Right ventricle myocardium (tissue), 1 donor: ENCODE measurements around a stretch of chr1.

- PRO-cap, 2 experiments, result no peak in any of the 2 experiments
Observed at GRCh38 chr1:228900032-228900695, 164.9 kb downstream of the RHOU start.

DNA sequence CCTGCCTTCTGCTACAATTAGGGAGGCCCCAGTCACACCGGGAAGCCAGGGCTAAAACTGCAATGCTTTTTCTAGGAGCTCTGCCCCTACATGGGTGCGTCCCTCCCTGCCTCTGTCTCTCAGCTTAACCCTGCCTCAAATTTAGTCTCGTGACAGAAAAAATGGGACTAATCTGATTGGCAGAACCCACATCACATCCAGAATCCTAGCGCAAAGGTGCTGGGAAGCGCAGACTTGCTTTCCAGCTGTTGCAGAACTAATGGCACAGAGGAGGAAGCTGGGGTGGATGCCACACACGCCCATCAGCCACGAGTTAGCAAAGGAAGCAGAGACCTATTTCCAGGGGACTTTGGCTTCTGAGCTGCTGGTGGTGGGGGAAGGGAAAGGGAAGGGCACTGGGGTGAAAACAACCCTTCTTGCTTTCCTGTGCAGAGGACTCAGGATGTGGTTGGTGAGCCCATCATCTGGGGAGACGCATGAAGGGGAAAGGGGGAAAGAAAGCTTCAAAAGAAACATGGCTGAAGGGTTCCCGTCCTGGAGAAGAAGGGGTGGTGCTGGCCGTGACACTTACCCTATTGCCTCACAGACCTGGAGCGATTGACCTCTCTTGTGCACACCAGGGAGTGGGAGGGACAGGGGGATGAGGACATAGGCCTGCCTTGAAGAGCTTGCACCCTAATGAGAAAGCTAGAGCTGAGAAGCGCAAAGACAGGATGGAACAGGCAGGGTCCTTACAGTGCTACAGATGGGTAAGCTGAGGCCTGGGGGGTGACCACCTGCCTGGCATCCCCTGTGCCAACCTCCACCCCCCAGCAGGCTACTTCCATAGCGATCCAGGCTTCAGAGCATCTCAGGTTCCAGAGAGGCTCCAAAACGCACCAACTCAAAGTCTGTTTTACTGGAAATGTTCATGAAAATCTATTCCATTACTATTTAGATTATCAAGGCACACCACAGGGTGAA is 140.8 kb upstream of the RAB4A start:
- PRO-cap, 2 experiments, result no peak in any of the 2 experiments

GRCh38 chr1:229223391-229224013 is 47.4 kb upstream of the RAB4A start:
- PRO-cap, 2 experiments, result peak in 1 of 2 experiments; most common plus-strand start chr1:229223626 (in 1); most common minus-strand start chr1:229223519 (in 1)

DNA sequence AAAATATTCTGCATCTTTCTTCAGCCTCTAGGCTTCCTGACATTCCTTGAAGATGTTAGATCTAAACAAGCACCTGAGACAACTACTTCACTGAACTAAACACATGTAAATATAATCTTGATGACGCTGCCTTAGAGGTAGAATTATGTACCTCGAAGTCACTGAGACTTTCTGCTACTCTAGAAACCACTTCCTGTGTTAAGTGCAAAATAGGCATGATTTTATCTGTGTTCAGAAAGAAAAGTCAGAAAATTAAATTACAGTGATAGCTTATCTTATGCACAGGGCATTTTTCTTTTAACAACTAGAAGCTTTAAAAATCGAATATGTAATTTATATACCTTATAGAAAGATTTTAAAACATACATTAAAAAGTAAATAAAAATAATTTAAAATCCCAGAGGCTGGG is 17.3 kb upstream of the RAB4A start:
- PRO-cap, 2 experiments, result no peak in any of the 2 experiments

DNA sequence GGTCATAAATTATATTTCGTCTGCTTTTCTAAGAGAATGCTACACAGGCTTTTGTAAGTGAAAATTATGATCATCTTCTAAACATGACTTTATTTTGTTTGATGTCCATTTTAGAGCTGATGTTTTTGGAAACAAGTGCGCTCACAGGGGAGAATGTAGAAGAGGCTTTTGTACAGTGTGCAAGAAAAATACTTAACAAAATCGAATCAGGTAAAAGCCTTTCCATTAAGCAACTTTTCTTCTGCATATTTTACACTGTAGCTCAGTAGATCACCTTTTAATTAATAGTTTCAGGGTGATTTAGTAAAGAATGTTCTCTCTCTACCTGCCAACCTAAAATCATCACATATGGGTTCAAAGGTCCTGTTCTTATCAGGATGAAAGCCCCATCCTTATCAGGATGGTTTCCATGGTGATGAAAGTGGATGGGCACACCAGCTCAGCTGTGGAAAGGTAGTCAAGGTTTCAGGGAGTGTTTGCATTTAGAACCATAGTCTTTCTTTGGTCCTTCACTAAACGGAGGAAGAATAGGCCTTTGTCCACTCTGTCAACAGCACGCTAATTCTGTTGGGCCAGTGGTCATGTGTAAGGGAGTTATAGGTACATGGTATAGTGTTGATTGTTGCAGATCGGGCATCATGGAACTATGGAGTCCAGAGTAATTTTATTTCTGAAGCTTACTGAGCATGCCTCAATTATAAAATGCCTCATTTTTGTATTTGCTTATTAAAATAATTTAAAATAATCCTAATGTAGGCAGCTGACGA is 28.1 kb downstream of the RAB4A start:
- PRO-cap, 2 experiments, result no peak in any of the 2 experiments

GRCh38 chr1:229326551-229327192 is 16.2 kb downstream of the CCSAP start:
- PRO-cap, 2 experiments, result no peak in any of the 2 experiments

GRCh38 chr1:229370375-229371069 is 27.7 kb upstream of the CCSAP start:
- PRO-cap, 2 experiments, result no peak in any of the 2 experiments

DNA sequence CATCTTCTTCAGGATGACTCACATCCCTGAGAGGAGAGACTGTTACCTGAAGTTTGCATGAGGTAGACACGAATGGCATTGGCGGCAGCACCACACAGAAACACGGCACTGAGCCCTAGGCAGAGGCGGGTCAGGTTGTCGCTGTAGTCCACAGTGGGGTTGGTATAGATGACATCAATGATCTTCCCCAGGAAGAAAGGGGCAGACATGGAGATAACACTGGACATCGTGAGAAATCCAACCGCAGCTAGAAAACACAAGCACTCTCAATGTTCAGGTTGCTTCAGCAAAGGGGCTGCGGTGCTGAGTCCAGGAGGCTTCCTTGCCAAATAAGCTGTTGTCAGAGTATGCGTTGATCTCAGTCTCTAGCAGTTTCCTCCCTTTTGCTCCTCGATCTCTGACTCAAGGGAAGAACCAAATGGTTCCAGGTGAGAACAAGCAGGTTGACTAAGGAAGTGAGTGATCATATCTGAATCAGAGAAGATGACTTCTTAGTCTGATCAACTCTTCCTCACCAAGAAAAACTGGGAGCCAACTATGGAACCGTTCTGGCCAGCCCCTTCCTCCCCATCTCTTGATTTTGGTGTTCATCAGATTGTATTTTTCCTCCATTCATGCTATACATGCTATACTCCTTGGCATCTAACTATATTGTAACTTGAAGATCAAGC is 9.2 kb downstream of the ABCB10 start:
- PRO-cap, 2 experiments, result no peak in any of the 2 experiments

- PRO-cap, 2 experiments, result no peak in any of the 2 experiments
Observed at GRCh38 chr1:229600412-229601202, 25.3 kb downstream of the TAF5L start.

DNA sequence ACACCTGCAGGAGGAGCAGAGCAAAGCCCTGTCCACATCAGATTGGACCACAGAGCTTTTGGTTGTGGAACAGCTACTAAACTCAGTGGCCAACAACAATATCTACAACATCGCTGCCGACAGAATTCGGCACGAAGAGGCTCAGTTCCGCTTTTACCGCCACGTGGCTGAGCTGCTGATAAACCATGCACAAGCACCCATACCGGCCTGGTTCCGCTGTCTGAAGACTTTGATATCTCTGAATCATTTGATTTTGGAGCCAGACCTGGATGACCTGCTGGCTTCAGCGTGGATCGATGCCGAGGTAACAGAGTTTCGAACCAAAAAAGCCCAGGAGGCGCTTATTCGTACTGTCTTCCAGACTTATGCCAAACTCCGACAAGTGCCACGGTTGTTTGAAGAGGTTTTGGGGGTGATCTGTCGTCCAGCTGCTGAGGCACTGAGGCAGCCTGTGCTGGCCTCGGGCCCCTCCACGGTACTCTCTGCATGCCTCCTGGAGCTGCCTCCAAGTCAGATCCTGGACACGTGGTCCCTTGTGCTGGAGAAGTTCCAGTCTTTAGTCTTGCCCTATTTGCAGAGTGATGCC is 9.7 kb downstream of the URB2 start:
- PRO-cap, 2 experiments, result no peak in any of the 2 experiments

DNA sequence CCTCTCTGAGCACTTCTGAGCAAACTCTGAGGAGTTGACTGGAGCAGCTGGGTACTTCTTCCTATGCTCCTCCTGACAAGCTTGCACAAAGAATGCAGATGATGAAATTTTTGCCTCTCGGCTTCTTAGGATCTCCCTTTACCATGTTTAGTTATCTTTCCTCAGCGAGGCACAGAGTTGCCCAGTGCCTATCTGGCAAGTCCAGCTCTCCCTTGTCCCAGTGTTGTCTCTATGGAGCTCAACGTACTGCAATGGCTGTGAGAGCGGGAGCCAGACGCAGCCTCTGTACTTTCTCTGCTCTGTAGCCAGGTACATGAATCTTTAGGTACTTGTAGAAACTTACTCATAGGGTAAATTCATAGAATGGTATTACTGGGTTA is 79.7 kb downstream of the URB2 start:
- PRO-cap, 2 experiments, result no peak in any of the 2 experiments

DNA sequence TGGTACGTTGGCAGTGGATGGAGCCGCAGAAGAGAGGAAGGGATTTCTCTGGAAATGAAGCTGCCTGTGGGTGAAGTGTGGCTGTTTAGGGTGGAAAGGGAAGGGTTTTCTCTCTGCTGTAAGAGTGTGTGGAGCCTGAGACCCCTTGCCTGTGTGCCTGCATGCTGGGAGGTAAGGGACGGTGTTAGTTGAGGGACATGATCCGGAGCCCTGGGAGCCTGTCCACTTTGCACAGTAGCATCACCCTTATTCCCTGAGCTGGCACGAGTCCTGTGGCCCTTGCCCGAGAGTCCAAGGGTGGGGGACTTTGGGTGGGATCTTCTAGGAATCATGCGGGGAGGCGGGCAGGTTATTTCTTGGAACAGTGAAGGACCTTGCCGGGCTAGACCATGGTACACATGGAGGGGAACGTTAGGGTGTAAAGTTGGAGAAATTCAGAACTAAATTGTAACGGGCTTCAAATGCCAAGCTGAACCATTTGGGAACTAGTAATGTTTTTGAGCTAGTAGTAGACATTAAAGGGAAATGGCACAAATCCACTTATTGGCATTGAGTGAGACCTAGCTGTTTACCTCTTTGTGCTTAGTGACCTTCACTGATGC is 3.4 kb downstream of the GALNT2 start:
- PRO-cap, 2 experiments, result no peak in any of the 2 experiments

DNA sequence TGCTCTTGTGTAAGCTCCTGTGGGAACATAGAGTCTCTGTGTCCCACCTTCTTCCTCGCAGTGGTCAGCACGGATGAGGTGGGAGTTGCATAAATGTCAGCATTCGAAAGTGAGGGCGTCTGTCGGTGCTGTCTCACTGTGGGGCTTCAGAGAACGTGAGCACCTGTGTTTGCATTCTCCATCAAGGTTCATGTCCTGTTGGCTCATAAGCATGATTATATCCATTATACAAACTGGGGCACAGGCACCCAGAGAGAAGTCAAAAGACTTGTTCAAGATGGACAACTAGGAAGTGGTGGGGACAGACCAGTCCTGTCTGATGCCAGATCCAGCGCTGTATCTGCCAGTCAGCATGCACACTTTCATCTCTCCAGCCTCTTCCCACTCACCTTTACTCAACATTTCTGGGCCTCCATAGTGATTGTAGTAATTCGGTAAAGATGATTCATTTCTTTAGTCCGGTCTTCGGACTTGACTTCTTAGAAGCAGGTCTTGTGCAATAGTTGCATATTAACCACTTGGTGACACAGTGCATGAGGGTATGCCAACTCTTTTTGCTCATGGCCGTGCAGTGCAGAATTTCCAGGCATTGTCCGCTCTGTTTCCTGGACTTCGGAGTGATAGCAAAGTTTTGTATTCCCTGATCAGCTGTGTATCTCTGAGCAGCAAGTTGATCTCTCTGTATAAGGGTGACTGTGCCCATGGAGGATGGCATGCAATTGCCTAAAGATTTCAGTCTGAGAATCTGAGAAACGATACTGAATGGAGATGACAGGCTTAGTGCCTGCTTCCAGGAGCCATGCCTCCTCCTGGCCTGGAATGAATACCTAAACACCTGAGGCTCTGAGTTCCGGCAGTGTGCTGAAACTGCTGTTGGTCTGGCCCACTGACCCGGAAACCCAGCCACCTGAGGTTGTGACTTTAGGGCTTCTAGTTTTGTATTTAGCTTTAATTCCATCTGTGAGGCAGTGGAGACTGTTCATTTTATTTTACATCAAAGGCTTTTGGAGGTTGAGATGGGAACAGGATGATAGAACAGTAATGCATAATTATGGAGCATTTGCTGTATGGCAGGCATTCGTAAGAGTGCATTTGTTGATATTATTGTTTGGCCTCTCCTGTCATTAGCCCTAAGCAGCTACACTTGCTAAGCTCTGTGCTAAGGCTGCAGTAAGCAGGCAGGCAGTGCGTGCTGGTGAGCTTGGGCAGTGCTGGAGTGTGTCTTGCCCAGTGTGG is 38.9 kb downstream of the GALNT2 start:
- PRO-cap, 2 experiments, result no peak in any of the 2 experiments

- PRO-cap, 2 experiments, result peak in 1 of 2 experiments; most common minus-strand start chr1:230186138 (in 1)
Observed at GRCh38 chr1:230185841-230186584, 119.0 kb downstream of the GALNT2 start.

DNA sequence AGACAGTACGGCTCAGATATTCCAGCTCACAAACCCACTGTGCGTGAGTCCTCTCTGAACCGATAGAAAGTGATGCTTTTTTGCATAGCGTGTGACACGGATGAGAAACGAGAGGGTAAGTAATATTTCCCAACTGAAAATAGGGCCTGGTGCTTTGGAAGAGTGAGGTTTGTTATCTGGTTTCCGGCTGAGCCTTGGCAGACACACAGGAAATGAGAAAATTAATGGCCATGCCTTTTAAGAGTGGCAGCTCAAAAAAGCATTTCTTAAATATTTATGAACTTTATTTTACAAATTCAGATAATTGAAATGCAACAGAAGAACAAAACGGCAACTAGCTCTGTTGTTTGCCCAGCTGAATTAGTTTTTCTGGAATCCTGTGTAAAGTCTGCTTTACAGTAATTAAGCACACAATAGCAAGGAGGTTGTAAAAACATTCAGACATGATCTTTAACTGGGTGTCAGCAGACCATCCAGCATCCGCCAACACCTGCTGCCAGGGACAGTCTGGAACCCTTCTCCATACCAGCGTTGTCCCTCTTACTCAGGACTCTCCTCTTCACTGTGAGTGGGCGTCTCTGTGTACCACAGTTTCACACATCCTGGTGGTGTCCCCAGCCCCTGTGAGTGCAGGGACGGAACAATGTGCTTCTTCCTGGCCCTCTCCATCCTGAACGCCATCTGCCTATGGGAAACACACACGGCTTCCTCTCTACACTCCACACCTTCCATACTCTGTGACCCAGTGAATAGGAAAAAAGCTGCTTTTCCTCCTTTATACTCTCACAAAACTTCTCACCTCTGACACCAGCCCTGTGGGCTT is 155.4 kb downstream of the PGBD5 start:
- PRO-cap, 2 experiments, result no peak in any of the 2 experiments

DNA sequence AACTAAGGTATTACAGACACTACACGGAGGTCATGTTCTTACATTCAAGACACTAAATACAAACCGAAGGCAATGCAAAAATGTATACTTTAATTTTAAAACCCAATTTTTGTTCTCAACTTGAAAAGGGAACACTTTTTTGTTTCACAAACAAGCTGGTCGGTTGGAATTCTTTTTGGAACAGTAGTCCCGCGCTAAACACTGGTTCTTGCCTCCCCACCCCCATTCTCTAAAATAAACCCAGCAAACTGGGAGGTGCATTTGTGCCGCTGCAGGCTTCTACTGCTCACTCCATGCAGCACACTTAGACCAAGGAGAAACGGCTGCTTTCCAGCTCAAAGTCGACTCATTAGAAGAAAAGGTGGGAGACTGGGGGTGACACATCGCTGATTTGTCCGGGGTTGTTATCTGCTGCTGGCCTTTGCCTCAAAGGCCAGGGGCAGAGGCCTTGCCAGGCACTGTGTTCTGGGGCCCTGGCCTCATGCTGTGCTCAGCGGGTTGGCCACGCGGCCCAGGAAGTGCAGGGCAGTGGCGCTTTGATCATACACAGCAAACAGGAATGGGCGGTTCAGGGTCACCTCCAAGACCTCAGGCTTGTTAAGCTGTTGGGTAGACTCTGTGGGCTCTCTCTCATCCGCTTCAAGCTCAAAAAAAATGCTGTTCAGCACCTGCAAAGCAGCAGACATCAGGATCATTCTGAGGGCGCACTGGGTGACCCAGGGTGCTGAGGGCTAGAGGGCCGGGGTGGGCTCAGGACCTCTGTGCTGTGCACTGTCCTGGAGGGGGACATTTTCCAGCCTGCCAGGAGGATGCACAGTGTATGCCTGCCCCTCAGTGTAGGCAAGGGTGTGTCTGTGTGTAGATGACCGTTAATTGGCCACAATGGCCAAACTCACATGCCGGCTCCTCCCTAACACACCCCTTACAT is 11.0 kb downstream of the AGT start:
- PRO-cap, 2 experiments, result no peak in any of the 2 experiments

GRCh38 chr1:230825340-230826114 is 42.8 kb downstream of the C1orf198 start:
- PRO-cap, 2 experiments, result no peak in any of the 2 experiments

DNA sequence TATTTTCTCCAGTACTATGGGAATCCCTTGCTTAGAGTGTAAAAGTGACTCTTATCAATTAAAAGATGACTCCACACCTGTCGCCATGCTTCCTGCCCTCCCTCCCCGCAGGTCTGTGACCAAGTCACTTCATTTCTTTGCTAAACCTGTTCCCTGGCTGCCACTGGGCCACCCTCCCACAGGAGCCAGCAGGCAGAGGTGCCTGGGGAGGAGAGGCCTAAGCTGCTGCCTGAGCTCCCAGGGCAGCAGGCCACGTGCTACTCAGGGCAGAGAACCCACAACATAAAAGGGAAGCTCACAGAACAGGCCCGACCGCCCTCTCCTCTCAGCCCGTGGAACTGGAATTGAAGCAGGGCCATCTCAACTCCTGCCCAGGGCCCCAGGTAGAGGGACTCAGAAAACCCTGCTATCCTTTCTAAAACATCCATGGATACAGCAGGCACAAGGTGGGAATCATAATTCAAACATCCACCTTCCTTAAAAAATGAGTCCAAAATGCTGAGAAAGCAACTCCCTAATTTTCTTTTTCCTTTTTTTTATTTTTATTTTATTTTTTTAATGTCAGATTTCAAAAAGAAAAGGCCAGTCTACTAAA is 4.8 kb downstream of the C1orf198 start:
- PRO-cap, 2 experiments, result no peak in any of the 2 experiments

- PRO-cap, 2 experiments, result no peak in any of the 2 experiments
Observed at GRCh38 chr1:230899872-230900356, 31.6 kb upstream of the C1orf198 start.

- PRO-cap, 2 experiments, result no peak in any of the 2 experiments
Observed at GRCh38 chr1:230942594-230943414, 35.9 kb downstream of the TTC13 start.